Uterus (tissue), 7 donors: ENCODE measurements around the gene INTS2.

GRCh38 chr17:61345020-61345381 is 54.6 kb upstream of the TBX2 start:
- PRO-cap, 4 experiments = no peak in any of the 4 experiments
- RAMPAGE, long total RNA, 2 experiments = no peak in any of the 2 experiments
- RRBS = no CpG with 5 or more reads among the region's 8 CpGs

- PRO-cap, 4 experiments = peak in 4 of 4 experiments; most common plus-strand start chr17:61397092 (in 1); most common minus-strand start chr17:61397235 (in 4)
- RAMPAGE, long total RNA, 2 experiments = no peak in any of the 2 experiments
- RRBS = 3% methylated on average over 28 of the region's 44 CpGs
These were observed 2.6 kb upstream of the TBX2 start for GRCh38 chr17:61397055-61397410.

DNA sequence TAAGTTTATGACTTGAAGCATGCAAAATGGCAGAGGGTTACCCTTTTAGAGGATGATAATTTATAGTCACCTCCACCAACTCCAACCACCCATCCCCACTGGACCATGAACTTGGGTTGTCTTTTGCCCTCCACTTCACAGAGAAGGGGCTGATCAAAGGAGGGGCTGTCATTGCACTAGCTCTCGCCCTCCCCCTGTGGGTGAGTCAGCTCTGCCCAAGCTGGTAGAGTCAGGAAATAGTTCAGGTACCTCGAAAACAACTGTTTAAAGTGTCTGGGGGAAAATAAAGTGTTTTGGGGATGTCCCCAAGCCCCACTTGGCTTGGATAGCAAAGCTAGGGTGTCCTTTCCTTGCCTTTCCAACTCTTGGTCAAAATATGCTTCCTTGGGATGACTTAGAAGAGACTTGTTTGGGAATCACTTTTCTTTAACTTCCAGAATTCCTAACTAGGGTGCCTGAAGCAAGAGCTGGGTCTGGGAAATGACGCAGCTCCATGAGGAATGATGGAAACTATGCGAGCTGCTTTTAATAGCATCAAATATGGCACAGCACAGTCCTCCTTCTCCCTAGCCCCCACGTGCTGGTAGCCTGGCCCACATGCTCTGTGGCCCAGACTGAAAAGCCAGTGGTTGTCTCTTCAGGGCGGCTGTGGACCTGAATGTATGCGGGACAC is 40.7 kb downstream of the TBX4 start:
- PRO-cap, 4 experiments = peak in 2 of 4 experiments; most common plus-strand start position 553 of the sequence (in 2); most common minus-strand start position 371 of the sequence (in 2)
- RAMPAGE, long total RNA, 2 experiments = no peak in any of the 2 experiments
- RRBS = no CpG with 5 or more reads among the region's 7 CpGs

DNA sequence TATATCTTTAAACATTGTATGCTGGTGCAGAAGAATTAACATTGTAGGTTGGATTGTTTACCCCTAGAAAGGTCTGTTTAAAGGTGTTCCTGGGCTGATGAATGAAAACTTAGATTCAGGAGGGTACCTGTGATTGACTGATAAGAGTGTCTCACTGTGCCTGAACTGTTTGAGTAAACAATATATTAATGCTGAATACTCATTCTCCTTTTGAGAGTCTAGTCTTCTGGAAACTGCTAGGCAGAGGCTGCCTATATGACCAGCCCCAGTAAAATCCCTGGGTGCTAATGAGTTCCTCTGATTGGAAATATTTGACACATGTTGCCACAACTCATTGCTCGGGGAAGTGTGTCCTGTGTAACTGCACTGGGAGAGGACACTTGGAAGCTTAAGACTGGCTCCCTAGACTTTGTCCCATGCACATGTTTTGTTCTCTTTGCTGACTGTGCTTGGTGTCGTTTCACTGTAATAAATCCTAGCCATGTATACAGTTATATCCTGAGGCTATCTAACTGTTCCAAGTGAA is 108.6 kb upstream of the NACA2 start:
- PRO-cap, 4 experiments = no peak in any of the 4 experiments
- RAMPAGE, long total RNA, 2 experiments = no peak in any of the 2 experiments
- RRBS = no CpG with 5 or more reads among the region's 2 CpGs

- PRO-cap, 4 experiments = peak in 4 of 4 experiments; most common plus-strand start chr17:61928097 (in 3); most common minus-strand start chr17:61927982 (in 3)
- RAMPAGE, long total RNA, 2 experiments = start-site peak on the minus strand in 1 of 2 experiments, at chr17:61927607-61928036 at its widest, 44 reads per replicate
- RRBS = 2% methylated on average over 6 of the region's 61 CpGs
These were observed at the start of gene INTS2 for GRCh38 chr17:61927134-61928268. Gene INTS2, minus strand, starts transcription at chr17:61927982.

DNA sequence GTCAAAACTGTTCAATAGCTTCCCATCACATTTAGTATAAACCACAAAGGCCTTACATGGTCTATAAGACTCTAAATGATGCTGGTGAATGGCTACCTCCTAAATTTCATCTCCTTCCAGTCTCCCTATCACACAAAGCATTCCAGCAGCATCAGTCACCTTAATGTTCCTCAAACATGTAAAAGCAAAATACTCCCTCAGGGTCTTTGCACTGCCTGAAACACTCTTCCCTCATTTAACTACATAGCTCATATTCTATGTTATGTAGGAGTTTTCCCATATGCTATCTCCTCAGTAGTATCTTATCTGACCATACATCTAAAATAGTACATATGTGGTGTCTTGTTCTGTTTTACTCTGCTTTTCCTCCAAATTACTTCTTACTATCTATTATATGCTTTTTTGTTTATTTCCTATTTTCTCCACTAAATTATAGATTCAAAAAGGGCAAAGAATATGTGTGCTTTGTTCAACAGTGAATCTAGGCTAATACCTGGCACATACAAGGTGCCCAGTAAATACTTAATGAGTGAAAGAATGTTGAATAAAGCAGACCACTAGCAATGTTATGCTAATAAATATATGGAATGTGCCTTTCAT is 53.7 kb upstream of the INTS2 start:
- PRO-cap, 4 experiments = no peak in any of the 4 experiments
- RAMPAGE, long total RNA, 2 experiments = no peak in any of the 2 experiments

- PRO-cap, 4 experiments = no peak in any of the 4 experiments
- RAMPAGE, long total RNA, 2 experiments = start-site peak on the plus strand in 1 of 2 experiments, at chr17:62544246-62544336 at its widest, 6 reads per replicate
- RRBS = no CpG with 5 or more reads among the region's 5 CpGs
These were observed 65.2 kb downstream of the TLK2 start for GRCh38 chr17:62543485-62544514.

GRCh38 chr17:62616275-62616678 is 11.2 kb upstream of the MRC2 start:
- PRO-cap, 4 experiments = no peak in any of the 4 experiments
- RAMPAGE, long total RNA, 2 experiments = no peak in any of the 2 experiments
- RRBS = no CpG with 5 or more reads among the region's 10 CpGs

- PRO-cap, 4 experiments = peak in 4 of 4 experiments; most common minus-strand start chr17:62653324 (in 2)
- RAMPAGE, long total RNA, 2 experiments = no peak in any of the 2 experiments
- RRBS = 2% methylated on average over 10 of the region's 40 CpGs
These were observed 25.6 kb downstream of the MRC2 start for GRCh38 chr17:62652806-62653782.

- PRO-cap, 4 experiments = no peak in any of the 4 experiments
- RAMPAGE, long total RNA, 2 experiments = no peak in any of the 2 experiments
- RRBS = no CpG with 5 or more reads among the region's 8 CpGs
These were observed 54.0 kb downstream of the MRC2 start for GRCh38 chr17:62681367-62681910.

DNA sequence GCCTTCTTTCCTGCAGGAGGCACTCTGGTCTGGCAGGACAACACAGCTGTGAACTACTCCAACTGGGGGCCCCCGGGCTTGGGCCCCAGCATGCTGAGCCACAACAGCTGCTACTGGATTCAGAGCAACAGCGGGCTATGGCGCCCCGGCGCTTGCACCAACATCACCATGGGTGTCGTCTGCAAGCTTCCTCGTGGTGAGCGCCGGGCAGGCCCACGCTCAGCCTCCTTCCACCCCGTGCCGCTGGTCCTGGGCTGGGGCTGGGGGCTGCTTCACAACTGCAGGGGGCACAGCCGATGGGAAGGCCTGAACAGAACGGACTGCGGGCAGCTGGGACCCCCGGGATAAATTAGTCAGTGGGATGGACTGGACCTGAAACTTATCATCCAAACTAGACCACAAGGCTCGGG is 63.5 kb downstream of the MRC2 start:
- PRO-cap, 4 experiments = peak in 2 of 4 experiments; most common minus-strand start position 157 of the sequence (in 2)
- RAMPAGE, long total RNA, 2 experiments = start-site peak on the plus strand in 1 of 2 experiments, centred at position 110 of the sequence, 30 reads per replicate
- RRBS = 88% methylated on average over 11 of the region's 17 CpGs

DNA sequence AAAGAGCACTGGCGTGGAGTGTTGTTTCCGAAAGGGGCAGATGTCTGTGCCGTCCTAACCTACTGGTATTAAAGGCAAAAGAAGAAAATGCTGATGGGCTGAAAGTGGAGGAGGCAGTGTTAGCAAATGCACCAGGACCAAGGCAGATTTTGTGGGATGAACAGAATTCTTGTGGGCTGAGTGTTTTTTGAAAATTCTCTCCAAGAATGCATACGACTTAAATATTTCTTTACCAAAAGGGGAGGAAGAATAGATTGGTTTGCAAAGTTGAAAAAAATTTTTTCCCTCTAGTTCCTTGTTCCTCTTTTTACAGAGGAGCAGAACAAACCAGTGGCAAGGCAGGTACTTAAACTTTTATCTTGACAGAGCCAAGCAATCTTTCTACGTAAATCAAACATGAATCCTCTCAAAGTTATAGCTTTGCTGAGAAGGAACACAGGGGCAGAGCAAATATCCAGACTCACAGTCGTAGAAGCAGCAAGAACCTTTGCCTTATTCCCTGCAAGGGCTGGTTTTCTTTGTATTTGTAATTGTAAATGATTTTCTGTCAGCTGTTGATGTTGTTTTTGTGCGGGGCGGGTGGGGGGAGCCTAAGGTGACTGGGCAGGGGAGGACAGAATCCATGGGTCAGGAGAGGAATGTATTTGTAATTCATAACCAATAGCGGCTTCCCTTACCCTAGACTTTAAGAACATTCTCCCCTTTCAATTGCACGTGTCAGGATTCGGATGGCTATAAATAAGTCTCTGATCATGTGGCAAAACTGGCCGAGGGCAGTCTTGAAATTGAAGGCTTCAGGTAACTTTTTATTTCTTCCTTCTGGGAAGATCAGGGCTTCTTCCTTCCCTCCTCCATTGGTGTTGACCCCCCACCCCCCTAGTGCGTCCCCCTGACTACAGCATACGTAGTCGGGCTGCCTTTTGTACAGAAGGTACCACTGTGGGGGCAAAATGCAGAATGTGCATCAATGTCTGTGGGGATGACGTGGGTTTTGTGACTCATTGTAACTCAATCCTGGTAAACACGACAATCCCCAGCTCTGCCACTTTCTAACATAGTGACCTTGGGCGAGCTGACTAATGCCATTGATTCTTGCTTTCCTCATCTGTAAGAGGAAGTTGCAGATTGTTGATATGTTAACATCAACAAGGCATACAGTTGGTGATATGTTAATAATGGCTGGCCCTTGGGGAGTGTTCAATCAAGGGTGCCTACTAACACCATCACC is 16.4 kb downstream of the MARCHF10 start:
- PRO-cap, 4 experiments = no peak in any of the 4 experiments
- RAMPAGE, long total RNA, 2 experiments = no peak in any of the 2 experiments
- RRBS = no CpG with 5 or more reads among the region's 18 CpGs

GRCh38 chr17:63420459-63421268 is 25.4 kb downstream of the CYB561 start:
- PRO-cap, 4 experiments = no peak in any of the 4 experiments
- RAMPAGE, long total RNA, 2 experiments = start-site peak on the plus strand in 1 of 2 experiments, at chr17:63420444-63421099 at its widest, 15 reads per replicate
- RRBS = 47% methylated on average over 3 of the region's 22 CpGs

- PRO-cap, 4 experiments = no peak in any of the 4 experiments
- RAMPAGE, long total RNA, 2 experiments = no peak in any of the 2 experiments
- RRBS = no CpG with 5 or more reads among the region's 23 CpGs
These were observed 7.6 kb downstream of the ACE start for GRCh38 chr17:63484043-63485183.

DNA sequence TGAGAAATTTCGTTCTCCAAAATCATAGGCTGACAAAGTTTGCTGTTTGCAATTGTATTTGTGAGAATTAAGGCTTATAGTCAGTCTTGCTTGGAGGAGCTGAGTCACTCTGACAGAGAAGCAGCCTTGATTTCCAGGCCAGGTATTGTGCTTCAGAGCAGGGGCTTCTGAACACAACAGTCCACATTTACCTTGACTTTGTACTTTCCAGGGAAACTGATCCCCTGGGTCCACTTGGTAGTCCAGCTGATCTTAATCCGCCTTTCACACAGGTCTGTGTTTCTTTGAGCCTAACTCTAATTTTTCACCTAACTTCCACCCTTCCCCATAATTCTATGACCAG is 3.2 kb upstream of the TACO1 start:
- PRO-cap, 4 experiments = no peak in any of the 4 experiments
- RAMPAGE, long total RNA, 2 experiments = no peak in any of the 2 experiments
- RRBS = no CpG with 5 or more reads among the region's 2 CpGs

DNA sequence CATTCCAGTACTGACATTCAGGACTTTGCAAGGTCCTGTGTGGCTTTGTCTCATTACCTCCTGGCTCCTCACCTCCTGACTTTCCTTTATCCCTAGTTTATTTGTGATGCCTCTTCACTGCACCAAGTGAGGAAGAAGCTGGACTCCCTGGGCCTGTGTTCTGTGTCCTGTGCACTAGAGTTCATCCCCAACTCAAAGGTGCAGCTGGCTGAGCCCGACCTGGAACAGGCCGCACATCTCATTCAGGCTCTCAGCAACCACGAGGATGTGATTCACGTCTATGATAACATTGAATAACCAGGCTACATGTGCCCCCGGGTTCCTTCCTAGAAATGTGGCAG is 7.0 kb downstream of the TACO1 start:
- PRO-cap, 4 experiments = peak in 3 of 4 experiments; most common plus-strand start position 154 of the sequence (in 3)
- RAMPAGE, long total RNA, 2 experiments = no peak in any of the 2 experiments
- RRBS = 87% methylated on average over 1 of the region's 5 CpGs

DNA sequence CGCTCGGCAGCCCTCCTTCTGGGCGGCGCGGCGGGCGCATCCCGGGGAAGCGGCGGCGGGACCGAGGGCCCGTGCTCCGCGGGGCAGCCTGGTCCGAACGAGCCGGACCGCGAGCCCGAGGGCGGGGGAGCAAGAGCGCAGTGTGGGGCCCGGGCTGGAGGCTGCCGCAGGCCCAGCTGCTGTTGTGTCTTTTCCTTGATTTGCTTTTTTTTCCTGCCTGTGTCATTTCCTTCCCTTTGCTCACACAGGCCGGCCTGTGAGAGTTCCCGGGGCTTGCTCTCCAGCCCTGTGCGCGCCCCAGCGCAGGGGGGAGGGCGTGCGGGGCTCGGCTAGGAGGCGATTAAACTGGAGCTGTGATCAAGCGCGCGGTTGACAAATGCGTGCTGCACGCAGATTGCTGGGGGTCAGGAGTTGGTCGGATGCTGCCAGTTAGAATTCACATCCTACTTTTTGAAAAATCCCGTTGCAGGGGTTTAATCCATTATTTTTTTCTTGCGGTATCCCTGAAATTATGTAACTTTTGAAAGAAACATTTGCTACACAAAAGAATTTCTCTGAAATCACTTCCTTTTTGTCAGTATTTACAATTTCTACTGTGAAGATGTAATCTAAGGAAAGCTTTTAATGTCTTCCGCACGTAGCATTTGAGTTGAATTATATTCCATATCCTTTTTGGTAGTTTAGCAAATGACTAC is 909 bp downstream of the MAP3K3 start:
- PRO-cap, 4 experiments = peak in 4 of 4 experiments; most common plus-strand start position 311 of the sequence (in 1); most common minus-strand start position 347 of the sequence (in 3)
- RAMPAGE, long total RNA, 2 experiments = no peak in any of the 2 experiments
- RRBS = 1% methylated on average over 26 of the region's 44 CpGs

- PRO-cap, 4 experiments = no peak in any of the 4 experiments
- RAMPAGE, long total RNA, 2 experiments = no peak in any of the 2 experiments
- RRBS = no CpG with 5 or more reads among the region's 4 CpGs
These were observed 4.5 kb downstream of the MAP3K3 start for GRCh38 chr17:63626558-63627205.

GRCh38 chr17:63701818-63702679 is 2.1 kb upstream of the LIMD2 start:
- PRO-cap, 4 experiments = no peak in any of the 4 experiments
- RAMPAGE, long total RNA, 2 experiments = no peak in any of the 2 experiments
- RRBS = no CpG with 5 or more reads among the region's 20 CpGs

DNA sequence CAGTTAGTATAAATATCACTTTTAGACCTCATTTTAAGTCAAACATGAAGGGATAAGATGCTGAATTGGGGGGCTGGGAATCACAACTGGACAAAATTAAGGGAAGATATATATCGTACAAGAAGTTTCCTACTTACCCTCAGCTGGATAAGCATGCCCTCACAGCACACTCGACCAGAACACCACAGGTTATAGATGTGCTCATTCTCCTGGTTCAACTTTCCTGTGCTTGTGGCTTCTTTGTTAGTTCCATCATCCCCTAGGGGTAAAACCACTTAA is 12.4 kb downstream of the CCDC47 start:
- PRO-cap, 4 experiments = no peak in any of the 4 experiments
- RAMPAGE, long total RNA, 2 experiments = no peak in any of the 2 experiments
- RRBS = no CpG with 5 or more reads among the region's 2 CpGs